Pulmonary lymph node (tissue), 1 donor: Measurements from ENCODE around the genes NPW and ZG16B.

GRCh38 chr16:2010059-2010729 is 9.4 kb upstream of the NPW start:
- PRO-cap, result no peak

GRCh38 chr16:2019398-2020435 is at the start of gene NPW:
TSS of gene NPW (plus strand) at chr16:2019785.
- PRO-cap, result no peak

DNA sequence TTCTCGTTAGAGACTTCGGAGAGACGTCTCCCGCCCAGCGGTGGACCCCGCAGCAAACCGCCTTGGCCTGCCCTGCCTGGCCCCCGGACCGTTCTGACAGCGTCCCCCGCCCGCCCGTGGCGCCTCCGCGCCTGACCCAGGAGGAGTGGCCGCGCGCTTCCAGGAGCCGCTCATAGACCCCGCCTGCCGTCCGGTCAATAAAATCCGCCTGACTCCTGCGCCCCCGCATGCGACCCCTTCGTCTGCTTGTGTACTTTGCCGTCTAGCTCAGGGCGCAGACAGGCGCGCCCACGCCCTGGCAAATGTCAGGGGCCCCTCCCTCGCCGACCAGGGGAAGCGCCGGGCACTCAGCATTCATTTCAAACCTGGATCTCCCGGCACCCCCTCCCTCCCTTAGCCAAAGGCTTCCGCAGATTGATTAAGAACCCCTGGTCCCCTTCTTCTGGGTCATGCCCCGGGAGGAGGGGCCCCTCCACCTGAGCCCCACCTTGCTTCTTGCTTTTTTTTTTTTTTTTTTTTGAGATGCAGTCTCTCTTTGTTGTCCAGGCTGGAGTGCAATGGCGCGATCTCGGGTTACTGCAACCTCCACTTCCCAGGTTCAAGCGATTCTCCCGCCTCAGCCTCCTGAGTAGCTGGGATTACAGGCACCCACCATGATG is 1.1 kb downstream of the NPW start:
- PRO-cap, result no peak

- PRO-cap, result no peak
Measured at GRCh38 chr16:2028644-2029842, 2.3 kb downstream of the NHERF2 start.

GRCh38 chr16:2038431-2038736 is 9.2 kb downstream of the NTHL1 start:
- PRO-cap, result no peak

- PRO-cap, result no peak
Measured at GRCh38 chr16:2134848-2135607, 670 bp downstream of the PKD1 start.

- PRO-cap, result no peak
Measured at GRCh38 chr16:2156478-2157051, 983 bp downstream of the TRAF7 start.

GRCh38 chr16:2329472-2329874 is 11.1 kb downstream of the ABCA3 start:
- PRO-cap, result no peak

DNA sequence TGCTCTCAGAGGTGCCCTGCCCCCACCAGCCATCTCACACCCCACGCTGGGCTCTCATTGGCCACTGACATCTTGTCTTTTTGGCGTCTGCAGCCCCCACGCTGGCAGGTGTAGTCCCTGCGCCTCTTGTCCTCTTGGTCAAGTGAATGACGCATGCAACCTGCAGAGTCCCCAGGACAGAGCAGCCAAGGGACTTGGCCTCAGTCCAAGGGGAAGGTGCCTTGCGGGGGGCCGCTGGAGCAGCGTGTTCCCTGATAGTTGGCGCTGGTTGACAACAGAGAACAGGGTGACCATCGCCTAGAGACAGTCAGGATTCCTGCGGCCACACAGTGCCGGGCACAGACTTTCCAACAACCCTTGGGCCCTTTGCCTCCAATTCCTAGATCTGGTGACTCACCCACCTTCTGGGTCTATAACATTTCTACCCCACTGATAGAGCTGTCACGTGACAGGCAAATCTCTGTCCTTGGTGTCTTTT is 12.1 kb upstream of the TEDC2 start:
- PRO-cap, result no peak

- PRO-cap, result no peak
Measured at GRCh38 chr16:2483219-2483844, 8.4 kb downstream of the TBC1D24 start.

DNA sequence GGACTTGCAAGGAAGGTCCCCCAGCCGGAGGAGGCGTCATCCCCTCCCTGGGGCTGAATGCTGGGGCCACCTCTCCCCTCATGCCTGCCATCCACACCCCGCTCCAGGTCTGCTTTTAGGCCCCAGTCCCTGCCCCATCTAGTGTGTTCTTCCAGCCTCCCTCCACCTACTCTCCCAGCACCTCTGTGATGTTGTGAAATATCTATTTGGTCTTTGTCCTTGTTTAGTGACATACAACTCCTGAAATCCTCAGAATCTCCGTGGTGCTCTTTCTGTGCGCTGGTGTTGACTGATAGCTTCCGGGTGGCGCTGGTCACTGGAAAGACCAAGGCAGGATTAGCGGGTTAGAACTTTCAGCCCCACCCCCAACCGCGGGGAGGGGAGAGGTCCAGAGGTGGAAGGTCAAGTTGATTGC is 10.0 kb downstream of the TBC1D24 start:
- PRO-cap, result no peak

- PRO-cap, result no peak
Measured at GRCh38 chr16:2538462-2538983, 702 bp downstream of the PDPK1 start.

DNA sequence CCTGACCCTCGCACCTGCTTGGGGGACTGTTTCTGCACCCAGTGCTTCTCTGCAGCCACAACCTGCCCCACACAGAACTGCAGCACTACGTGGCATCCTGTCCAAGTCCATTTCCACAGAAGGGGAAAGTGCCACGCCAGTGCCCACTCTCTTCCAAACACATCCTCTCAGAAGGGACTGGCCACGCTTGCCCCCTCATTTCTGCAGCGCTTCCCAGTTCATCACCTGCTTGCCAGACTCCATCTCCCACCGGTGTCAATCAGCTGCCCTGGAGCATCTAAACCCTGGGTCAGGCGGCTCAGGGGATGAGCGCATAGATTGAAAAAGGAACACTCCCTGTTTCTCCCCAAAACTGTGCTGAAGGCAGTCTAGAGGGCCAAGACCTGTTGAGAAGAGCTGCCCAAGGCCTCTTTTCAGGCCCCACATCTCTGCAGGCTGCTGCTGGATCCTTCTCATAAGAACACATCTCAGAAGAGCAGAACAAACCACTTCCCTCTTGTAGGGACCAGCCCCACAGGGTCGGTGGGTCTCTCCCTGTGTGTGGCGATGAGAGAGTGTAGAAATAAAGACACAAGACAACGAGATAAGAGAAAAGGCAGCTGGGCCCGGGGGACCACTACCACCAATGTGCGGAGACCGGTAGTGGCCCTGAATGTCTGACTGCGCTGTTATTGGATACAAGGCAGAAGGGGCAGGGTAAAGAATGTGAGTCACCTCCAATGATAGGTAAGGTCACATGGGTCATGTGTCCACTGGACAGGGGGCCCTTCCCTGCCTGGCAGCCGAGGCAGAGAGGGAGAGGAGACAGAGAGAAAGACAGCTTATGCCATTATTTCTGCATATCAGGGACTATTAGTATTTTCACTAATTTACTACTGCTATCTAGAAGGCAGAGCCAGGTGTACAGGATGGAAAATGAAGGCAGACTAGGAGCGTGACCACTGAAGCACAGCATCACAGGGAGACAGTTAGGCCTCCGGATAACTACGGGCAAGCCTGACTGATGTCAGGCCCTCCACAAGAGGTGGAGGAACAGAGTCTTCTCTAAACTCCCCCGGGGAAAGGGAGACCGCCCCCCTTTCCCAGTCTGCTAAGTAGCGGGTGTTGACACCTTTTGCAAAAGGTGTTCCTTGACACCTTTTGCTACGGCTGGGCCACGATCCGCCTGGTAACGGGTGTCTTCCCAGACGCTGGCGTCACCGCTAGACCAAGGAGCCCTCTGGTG is 22.1 kb upstream of the KCTD5 start:
- PRO-cap, result no peak

- PRO-cap, result bidirectional peak, plus-strand start at chr16:2721215, minus-strand start at chr16:2721051
Measured at GRCh38 chr16:2720909-2722061, 1.3 kb upstream of the PRSS27 start.

DNA sequence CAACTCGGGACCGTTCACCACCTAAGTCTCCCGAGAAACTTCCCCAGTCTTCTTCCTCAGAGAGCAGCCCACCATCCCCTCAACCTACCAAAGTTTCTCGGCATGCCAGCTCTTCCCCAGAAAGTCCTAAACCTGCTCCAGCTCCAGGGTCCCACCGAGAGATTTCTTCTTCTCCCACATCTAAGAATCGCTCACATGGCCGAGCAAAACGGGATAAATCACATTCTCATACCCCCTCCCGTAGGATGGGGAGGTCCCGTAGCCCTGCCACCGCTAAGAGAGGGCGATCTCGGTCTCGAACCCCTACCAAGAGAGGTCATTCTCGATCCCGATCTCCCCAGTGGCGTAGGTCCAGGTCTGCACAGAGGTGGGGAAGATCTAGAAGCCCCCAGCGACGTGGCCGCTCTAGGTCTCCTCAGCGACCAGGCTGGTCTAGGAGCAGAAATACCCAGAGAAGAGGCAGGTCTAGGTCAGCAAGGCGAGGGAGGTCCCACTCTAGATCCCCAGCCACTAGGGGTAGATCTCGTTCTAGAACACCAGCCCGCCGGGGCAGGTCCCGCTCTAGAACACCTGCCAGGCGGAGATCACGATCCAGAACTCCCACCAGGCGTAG is 9.4 kb downstream of the SRRM2 start:
- PRO-cap, result no peak

DNA sequence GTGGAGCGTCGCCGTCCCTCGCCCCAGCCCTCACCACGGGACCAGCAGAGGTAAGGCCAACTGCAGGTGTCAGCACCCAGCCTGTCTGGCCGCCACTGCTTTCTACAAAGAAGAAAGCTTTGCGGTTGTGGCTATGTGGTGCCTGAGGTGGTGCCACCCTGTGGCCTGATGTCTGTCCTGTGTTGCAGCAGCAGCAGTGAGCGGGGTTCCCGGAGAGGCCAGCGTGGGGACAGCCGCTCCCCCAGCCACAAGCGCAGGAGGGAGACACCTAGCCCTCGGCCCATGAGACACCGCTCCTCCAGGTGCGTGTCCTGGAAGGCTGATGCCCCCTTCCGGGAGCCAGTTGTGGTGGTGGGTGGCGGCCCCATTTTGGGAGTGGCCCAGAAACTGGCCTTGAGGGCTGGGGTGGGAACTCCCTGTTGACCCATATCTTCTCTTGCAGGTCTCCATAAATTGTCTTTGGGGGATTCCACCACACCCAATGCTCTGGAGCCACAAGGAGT is 6.6 kb downstream of the ELOB start:
- PRO-cap, result no peak

DNA sequence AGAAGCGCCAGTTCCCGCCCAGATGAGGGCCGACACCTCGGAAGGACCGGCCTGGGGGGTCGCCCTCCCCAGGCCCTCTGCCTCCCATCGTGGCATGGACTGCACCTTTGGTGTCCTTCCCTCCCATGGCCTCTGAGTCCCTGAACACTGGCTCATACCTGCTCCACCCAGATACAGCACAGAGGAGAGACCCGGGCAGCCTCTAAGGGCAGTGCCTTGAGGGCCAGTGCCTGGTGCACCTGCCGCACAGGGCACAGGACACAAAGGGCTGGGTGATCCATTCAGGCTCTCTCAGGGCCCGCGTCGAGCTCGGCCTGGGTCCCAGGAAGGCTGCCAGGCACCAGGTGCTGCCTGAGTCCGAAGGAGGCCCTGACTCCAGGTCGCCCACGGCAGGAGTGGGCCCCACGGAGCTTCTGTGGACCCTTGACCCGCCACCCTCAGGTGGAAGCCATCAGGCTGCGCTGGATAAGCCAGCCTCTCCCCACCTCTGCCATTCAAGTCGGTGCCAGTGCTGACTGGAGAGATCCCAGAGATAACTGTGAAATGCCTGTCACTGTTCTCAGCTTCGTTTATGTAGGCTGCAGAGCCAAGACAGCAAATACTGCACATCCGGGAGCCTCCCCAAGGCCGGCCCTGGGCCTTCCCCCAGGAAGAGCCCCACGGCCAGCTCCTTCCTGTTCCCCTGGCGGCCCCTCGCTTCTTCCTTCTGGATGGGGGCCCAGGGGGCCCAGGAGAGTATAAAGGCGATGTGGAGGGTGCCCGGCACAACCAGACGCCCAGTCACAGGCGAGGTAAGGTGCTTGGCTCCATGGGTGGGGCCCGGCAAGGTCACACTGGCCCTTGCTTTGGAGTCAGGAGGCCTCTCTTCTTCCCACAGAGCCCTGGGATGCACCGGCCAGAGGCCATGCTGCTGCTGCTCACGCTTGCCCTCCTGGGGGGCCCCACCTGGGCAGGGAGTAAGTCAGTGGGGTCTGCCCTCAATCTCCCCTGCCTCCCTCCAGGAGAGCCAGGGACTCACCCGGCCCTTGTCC is at the start of gene ZG16B:
Gene ZG16B, plus strand, starts transcription at position 766 of the 1,031 bp plus-strand sequence.
- PRO-cap, result no peak

DNA sequence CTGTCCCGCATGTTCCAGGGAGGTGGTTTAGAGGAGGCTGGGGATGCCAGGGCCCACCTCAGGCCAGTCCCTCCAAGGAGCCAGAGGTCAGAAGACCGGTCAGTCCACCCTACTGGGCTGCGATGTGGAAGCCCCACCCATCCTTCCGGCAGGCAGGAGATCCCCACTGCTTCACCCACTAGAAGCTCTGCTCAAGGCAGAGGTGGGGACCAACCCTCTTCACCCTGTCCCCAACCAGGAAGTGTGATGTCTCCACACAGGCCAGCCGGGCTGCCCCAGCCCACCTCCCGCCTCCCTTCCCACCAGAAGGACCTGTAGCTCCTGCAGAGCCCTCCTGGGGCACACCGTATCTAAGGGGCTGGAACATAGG is 11.8 kb downstream of the ZG16B start:
- PRO-cap, result no peak

DNA sequence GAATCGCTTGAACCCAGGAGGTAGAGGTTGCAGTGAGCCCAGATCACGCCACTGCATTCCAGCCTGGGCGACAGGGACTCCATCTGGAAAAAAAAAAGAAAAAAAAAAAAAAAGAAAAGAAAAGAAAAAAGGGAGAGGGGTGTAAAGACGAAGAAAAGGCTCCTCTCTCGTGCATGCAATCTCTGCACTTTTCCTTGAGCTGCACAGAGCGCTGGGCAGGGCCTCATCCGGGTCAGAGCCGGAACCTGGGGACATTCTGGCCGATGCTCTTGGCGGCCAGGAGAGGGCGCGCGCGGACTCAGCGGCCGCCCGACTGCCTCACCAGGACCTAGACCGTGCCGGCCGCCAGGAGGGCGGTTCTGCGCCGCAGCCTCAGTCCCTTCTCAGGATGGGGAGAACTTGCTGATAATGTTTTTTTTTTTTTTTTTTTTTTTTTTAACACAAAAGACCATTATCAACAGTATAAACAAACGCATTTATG is 8.2 kb upstream of the FLYWCH2 start:
- PRO-cap, result no peak

GRCh38 chr16:2912288-2913162 is 794 bp downstream of the FLYWCH1 start:
- PRO-cap, result no peak